Breast (tissue), 4 donors: Measurements from ENCODE around the genes C1orf174, RPL22 and RNF207.

- PRO-cap, 3 experiments: no peak in any of the 3 experiments
- RRBS: no CpG with 5 or more reads among the region's 32 CpGs
Measured at GRCh38 chr1:3468041-3468880, 13.8 kb downstream of the ARHGEF16 start.

DNA sequence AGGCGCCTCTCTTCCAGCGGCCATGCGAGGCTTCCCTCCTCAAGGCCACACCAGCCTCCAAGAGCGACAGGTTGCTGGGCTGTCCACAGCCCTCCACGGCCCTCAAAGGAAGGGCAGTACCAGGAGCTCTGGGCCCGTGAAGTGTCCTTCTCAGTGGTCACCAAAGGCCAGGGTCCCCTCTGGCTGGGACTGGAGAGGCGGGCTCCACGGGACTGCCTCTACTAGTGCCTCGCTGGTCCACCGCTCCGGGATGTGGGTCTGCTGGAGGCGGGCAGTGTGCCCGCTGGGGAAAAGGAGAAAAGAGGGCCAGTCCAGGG is 35.8 kb downstream of the ARHGEF16 start:
- PRO-cap, 3 experiments: no peak in any of the 3 experiments
- RRBS: no CpG with 5 or more reads among the region's 13 CpGs

- PRO-cap, 3 experiments: no peak in any of the 3 experiments
- RRBS: 89% methylated on average over 2 of the region's 35 CpGs
Measured at GRCh38 chr1:3631574-3632448, 7.0 kb downstream of the TPRG1L start.

DNA sequence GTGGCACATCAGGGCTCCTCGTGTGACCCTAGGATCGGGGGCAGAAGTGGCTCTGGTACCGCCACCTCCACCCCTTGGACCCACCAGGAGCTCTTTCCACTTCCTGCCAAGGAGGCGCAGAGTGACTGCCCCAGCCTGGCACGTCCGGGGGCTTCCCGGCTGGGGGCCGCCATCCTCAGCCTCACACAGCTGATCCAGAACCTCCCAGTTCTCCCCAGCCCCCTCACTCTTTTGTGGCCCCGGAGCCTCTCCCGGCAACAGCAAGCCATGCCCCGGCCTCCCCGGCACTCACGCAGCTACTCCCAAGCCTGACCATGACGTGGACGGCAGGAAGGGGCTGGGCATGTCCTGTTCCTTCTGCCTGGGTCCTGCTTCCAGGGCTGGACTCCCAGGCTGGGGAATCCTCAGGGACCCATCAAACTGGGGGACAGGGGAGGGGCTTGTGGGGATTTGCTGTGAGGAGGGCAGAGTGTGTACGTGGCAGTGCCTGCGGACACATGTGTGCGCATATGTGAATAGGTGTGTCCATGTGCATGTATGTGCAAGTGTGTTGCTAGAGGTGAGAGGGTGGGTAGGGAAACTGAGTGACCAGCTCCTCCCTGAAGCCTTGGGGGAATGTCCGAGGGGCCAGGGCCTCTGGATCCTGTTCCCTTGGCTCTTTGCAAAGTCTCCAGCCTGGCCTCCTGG is 17.2 kb downstream of the TP73 start:
- PRO-cap, 3 experiments: peak in 1 of 3 experiments; most common minus-strand start position 289 of the sequence (in 1)
- RRBS: 60% methylated on average over 3 of the region's 19 CpGs

- PRO-cap, 3 experiments: no peak in any of the 3 experiments
- RRBS: no CpG with 5 or more reads among the region's 12 CpGs
Measured at GRCh38 chr1:3820824-3821564, 24.7 kb upstream of the LRRC47 start.

- PRO-cap, 3 experiments: no peak in any of the 3 experiments
- RRBS: 73% methylated on average over 2 of the region's 19 CpGs
Measured at GRCh38 chr1:3865011-3865818, 7.9 kb downstream of the DFFB start.

GRCh38 chr1:3899265-3900554 is at the start of gene C1orf174:
Gene C1orf174, minus strand, starts transcription at chr1:3900272.
- PRO-cap, 3 experiments: peak in 3 of 3 experiments; most common plus-strand start chr1:3900417 (in 3); most common minus-strand start chr1:3900258 (in 1)
- RRBS: 2% methylated on average over 25 of the region's 72 CpGs

DNA sequence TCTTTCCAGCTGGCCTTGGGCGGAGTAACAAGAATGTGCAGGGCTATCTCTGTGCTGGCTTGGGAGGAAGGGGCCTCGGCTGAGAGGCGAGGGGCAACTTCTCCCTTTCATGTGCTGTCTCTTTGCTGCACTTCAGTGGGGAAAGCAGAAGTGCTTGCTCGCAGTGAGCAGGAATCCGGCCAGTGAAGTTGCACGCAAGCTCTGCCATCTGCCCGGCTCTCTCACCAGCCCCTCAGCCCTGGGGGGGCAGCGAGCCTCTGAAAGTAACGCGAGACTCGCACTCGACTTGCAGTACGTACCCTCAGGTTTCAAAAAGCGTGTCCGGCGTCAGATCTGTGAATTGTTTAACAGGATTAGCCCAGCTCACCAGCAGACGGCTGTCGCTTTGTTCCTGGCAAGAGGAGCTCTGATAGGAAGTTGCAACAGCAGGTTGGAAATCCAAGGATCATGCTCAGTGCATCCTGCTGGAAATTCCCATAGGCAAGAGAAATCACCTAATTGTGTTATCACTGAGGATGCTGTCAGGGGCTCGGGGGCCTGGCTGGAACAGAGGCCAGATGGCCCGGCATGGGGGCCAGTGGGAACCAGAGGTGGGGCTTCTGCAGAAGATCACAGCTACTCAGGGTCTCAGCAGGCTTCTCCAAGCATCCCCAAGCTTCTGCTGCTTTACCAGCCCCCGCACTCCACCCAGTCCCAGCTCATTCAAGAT is 221.0 kb downstream of the NPHP4 start:
- PRO-cap, 3 experiments: no peak in any of the 3 experiments
- RRBS: 2% methylated on average over 4 of the region's 21 CpGs

DNA sequence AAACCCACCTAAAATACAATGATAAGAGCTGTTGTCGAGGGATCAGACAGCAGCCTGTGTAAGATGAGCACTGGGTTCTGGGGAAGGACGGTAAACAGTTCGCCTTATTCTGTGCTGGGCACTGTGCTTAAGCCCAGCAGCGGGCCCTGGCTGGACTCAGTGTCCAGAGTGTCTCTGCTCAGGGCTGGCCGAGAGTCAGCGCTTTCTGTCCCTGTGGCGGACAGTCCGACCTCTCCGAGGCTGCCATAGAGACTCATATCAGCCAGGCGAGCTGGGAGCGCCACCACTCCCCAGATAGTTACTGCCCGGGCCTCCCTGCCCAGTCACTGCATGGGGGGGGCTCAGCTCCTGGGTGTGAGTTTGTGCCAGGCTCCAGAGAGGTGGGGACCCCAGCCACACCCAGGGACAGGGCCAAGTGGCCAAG is 14.7 kb upstream of the NPHP4 start:
- PRO-cap, 3 experiments: no peak in any of the 3 experiments
- RRBS: no CpG with 5 or more reads among the region's 12 CpGs

DNA sequence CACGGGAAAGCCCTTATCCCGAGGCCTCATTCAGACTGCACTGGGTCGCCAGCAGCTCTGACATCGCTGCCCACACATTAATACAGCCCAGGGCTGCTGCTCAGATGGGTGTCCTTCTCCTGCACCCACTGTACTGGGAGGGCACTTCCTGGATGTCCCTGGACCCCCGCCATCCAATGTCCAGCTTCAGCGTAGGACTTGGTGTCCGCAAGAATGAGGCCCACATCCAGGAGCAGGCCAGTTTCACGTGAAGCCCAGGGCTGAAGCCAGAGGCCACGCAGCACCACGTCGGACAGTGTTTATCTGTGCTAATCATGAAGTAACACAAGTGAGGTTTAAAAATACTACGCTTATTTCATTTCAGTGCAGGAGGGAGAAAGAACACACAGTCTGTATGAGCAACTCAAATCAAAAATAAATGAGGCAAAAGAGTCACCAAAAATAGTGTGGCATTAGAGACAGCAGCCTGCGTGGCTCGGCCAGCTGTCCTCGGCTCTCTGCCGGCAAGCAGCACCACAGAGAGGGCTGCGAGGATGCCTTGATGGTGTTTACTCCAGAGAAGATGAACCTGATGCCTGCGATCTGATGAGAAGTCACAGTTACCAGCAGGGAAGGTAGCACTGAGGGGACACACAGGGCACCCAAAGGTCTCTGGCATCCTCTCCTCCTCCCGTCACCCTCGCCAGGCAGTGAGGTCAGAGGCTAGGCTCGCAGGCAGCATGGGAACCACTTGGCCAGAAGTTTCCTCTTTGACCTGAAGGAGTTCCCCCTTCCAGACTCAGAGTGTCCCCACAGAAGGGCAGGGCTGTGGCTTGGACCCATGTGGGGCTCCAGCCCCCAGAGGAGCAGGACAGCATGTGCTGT is 22.1 kb upstream of the NPHP4 start:
- PRO-cap, 3 experiments: no peak in any of the 3 experiments
- RRBS: no CpG with 5 or more reads among the region's 21 CpGs

DNA sequence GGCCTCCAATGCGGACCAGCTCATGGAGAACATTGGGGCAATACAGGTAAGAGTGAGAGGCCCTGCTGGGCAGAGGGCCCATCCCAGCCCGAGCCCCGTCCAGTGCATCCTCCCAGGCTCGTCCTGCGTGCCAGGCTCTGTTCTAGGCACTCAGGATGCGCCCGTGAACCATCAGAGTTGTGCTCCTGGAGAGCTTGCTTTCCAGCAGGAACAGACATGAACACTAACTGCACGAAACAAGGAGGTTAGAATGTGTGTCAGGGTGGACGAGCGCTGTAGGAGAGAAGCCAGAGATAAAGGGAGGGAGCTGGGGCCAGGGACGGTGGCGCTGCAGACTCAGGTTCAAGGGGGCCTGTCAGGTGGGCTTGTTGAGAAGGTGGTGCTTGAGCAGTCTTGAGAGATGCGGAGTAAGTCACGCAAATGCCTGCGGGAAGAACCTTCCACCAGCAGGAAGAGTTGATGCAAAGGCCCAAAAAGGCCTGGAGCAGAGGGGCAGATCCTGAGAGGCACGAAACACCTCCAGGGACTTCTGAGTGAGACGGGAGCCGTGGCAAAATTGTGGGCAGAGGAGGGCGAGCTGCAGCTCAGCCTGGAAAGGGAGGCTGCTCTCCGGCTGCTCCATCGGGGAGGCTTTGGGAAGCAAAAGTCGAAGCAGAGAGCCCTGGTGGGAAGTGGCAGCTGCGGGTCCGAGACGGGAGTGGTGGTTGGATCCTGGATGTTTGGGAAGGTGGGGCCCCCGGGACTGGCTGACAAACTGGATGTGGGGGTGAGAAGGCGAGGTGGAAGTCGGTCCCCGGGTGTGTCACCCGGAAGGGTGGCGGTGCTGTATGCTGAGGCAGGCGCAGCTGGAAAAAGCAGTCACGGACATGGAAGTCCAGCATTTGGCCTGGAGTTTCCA is 51.9 kb downstream of the KCNAB2 start:
- PRO-cap, 3 experiments: no peak in any of the 3 experiments
- RRBS: 57% methylated on average over 4 of the region's 33 CpGs

DNA sequence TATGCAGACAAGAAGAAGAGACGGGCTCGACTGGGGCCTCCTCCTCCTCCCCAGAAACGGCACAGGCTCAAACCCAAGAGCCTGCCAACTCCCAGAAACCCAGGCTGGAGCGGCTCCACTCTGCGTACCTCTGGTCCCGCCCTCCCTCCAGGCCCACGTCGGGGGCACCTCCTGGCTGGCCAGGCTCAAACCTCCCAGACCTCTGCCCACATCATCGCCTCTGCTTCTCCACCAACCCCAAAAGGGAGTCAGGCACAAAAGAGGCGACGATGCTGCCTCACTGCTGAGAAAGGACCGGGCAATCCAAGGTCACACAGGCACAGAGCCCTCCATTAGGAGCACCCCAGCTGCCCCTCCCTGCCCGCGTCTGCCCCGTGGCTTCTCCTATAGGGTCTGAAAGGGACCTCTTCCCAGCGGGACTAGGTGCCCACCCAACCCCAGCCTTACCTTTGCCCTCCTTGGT is 25.9 kb downstream of the CHD5 start:
- PRO-cap, 3 experiments: no peak in any of the 3 experiments
- RRBS: no CpG with 5 or more reads among the region's 16 CpGs

GRCh38 chr1:6170511-6171407 is 9.4 kb downstream of the CHD5 start:
- PRO-cap, 3 experiments: no peak in any of the 3 experiments
- RRBS: no CpG with 5 or more reads among the region's 27 CpGs

DNA sequence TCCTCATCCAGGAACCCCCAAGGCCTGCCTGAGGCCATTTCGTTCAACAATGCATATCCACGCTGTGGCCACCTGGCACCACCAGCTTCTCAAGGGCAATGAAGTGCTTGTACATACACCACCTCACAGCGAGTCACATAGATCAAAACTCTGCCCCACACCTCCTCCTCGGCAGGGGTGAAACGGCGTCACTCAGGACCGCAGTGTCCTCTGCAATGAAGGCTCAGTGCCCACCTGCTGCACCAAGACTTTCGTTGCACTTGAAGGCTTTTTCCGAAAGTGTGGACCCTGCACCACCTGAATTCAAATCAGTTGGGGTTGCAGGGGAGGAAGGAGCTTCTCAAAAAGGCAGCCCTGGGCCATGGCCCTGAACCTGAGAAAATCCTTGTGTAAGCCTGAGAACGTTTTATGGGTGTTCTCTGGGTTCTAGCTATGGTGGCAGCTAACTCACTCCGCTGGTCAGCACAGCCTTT is 2.9 kb upstream of the CHD5 start:
- PRO-cap, 3 experiments: no peak in any of the 3 experiments
- RRBS: no CpG with 5 or more reads among the region's 11 CpGs

- PRO-cap, 3 experiments: peak in 3 of 3 experiments; most common plus-strand start chr1:6199745 (in 1); most common minus-strand start chr1:6199593 (in 3)
- RRBS: 3% methylated on average over 2 of the region's 36 CpGs
Measured at GRCh38 chr1:6199483-6200205, at the start of gene RPL22. Gene RPL22, minus strand, starts transcription at chr1:6199595.

GRCh38 chr1:6205723-6206930 is at the start of gene RNF207:
Gene RNF207, plus strand, starts transcription at chr1:6206119.
- PRO-cap, 3 experiments: peak in 3 of 3 experiments; most common plus-strand start chr1:6206119 (in 2); most common minus-strand start chr1:6206237 (in 3)
- RRBS: 5% methylated on average over 67 of the region's 106 CpGs

GRCh38 chr1:6294067-6294488 is 33.2 kb upstream of the GPR153 start:
- PRO-cap, 3 experiments: no peak in any of the 3 experiments
- RRBS: no CpG with 5 or more reads among the region's 9 CpGs

DNA sequence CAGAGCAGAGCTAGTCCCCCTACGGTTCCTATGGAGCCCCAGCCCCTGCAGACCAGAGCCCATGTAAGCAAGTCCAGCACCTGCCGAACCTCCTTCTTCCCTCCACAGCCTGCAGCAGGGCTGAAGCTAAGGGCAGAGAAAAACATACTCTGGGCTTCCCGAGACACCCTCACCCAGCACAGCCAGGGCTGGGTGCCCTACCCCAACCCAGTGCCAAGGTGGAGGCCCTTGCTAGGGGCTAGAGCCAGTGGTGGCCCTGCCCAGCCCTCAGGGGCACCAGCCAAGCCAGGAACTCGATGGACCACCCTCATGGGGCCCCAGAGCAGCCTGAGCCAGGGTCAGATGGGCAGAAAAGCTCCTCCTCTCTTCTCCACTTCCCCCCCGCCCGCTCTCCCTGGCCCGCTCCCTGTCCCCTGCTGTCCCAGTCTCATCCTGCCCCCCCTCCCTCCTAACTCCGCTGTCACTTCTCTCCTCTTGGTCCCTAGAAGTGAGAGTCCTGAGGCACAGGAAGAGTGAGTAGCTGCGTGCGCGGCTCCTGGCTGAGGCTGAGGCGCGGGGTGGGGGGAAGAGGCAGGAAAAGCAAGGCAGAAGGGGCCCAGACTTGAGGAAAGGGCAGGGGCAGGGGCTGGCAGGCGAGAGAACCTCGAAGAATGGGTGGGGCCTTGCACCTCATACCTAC is 15.9 kb downstream of the TNFRSF25 start:
- PRO-cap, 3 experiments: no peak in any of the 3 experiments
- RRBS: no CpG with 5 or more reads among the region's 15 CpGs

DNA sequence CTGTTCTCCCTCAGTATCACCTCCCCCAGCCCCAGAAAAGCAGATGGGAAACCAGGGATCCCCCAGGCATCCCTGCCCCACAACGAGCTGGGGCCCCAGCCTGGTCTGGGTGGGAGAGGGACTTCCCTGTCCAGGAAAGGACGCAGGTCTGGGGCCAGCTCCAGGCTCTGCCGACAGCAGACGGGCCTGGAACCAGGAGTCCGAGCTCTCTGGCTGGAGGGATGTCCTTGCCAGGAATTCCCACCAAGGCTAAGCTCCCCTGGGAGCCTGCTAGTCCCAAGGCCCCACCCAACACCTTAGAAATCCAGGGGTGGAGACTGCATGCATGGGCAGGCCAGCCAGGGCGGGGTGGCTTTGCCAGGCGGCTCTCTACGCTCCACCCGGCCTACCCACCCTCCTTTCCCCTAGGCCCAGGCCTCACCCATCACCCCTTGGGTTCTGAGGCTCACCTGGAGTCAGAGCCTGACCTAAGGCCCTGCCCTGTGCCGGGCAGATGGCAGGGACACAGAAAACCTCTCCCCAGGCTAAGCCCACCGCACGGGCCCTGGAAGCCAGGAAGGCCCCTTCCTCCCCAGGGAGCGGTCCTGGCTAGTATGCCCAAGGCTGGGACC is 2.5 kb downstream of the PLEKHG5 start:
- PRO-cap, 3 experiments: no peak in any of the 3 experiments
- RRBS: 33% methylated on average over 1 of the region's 13 CpGs

GRCh38 chr1:6588575-6589968 is 9.3 kb downstream of the ZBTB48 start:
- PRO-cap, 3 experiments: no peak in any of the 3 experiments
- RRBS: no CpG with 5 or more reads among the region's 40 CpGs